ENCODE measurements around the genes ELOVL4, TPBG and SNX14.

DNA sequence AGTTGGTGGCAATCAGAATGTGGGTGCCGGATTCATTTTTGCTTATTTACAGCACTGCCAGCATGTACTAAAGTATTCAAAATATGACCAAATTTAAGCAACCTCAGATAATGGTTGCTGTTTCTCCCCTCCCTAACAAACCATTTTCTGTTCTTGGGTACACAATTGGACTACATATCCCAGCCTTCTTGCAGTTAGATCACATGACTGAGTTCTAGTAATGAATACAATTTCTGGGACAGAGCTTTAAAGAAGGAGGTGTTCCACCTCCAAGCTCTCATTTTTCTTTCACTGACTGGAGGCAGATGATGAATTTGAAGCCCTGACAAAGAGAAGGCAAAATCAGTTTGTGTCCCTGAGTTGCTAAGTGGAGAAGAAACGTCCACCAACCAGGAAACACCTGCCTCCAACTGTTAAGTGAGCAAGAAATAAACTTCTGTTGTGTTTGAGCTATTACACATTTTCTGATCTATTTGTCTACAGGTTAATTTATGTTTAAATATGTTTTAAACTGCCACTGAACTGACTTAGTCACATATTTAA lies 117.2 kb downstream of the LCA5 start:
- PRO-cap, result no peak

DNA sequence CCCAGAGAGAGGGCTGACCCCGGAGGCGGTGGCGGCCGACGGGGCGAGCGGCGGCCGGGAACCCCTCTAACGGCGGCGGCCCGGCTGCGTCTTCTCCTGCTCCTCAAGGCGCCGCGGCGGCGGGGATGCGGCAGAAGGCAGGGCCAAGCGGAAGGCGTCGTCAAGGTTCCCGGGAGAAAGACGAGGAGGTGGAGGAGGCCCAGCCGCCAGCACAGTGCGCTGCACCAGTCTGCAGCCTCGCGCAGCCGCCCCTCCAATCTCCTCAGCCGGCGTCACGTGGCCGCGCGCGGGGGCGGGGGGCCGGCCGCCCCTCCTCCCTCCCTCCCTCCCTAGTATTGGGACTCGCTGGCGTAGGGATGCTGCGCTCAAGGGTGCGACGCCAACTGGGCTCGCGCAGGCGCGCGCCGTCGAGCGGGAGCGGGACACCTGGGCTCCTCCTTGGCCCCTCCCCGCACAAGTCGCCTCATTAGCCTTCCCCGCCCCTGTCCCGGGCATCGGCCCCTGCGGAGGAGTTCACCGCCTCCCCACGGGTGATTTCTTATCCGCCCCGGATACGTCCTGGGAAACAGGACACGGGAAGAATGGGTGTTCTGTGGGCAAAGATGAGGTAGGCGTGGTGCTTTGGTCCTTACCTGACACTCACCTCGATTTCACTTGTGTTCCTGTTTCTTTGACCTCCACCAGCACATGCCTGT lies at the start of gene ELOVL4:
Gene ELOVL4 (minus strand): TSS at position 233 of the 695 bp plus-strand sequence.
- PRO-cap, result bidirectional peak, plus-strand start at position 341 of the sequence, minus-strand start at position 231 of the sequence

DNA sequence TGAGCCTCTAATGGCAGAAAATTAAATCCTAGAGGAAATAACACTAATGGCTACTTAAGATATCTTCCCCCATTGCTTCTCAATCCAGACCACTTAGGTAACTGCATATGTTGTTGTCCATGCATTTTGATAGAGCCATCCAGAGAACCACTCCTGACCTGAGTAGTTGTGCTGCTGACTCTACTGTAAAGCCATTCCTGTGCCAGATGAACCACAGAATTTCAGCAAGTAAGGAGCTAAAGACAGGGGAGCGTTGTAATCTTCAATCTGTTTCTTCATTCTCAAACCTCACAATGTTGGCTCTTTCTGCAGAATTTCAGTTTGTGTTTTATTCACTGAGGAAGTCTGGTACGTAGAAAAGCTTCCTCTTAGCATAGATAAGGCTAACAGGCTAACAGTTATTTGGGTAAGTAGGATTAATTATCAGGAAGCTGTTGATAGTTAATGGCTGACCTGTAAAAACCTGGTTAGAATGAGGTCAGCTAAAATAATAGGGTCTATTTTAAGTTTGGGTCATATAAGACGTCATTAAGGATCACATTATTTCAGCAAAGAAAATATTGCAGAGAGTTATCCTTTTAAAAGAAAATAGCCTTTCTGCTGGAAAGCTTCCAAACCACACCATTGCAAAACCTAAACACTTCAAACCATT lies 14.0 kb upstream of the TENT5A start:
- PRO-cap, result no peak

DNA sequence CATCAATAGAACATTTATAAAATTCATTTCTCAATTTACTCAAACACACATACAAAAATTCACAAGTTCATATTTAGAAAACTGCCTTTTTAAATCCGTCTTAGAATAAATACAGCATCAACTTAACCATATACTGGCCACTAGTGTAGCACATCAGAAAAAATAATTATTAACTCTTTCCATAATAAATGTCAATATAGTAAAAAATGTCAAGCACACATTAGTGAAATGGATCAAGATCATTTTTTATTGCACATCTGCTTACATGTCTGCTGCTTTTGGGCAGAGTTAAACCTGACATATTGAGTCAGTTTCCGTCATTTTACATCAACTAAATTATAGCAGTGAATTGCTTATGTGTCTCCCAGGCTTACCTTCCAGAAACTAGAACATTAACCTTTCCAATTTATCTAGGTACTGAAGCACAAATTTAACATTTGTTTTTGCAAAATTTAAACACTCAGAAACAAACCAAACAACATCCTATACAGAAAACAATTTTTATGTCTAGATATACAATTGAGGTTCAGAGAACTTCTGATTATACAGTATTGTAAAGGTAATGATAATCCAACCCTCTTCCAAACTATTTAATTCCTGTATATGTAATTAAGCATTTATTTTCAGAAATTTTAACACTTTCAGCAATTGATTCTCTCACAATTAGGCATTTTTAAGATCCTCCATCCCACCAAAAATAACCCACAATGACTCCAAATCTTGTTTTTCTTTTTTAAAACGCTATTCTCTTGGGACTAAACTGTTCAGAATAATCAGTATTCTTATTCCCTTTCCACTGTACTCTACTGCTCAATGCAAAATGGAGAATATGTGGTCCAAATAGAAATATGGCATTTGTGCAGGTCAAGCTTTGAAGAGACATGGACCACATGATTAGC lies 77.3 kb downstream of the IBTK start:
- PRO-cap, result no peak

GRCh38 chr6:82362792-82363138 lies 852 bp upstream of the TPBG start:
- PRO-cap, result no peak

GRCh38 chr6:82363580-82363956 lies at the start of gene TPBG:
Gene TPBG (plus strand): TSS chr6:82363817.
- PRO-cap, result bidirectional peak, plus-strand start at chr6:82363800, minus-strand start at chr6:82363525; bidirectional peak, plus-strand start at chr6:82363878, minus-strand start at chr6:82363889

GRCh38 chr6:85461012-85461687 lies 11.3 kb downstream of the NT5E start:
- PRO-cap, result no peak

DNA sequence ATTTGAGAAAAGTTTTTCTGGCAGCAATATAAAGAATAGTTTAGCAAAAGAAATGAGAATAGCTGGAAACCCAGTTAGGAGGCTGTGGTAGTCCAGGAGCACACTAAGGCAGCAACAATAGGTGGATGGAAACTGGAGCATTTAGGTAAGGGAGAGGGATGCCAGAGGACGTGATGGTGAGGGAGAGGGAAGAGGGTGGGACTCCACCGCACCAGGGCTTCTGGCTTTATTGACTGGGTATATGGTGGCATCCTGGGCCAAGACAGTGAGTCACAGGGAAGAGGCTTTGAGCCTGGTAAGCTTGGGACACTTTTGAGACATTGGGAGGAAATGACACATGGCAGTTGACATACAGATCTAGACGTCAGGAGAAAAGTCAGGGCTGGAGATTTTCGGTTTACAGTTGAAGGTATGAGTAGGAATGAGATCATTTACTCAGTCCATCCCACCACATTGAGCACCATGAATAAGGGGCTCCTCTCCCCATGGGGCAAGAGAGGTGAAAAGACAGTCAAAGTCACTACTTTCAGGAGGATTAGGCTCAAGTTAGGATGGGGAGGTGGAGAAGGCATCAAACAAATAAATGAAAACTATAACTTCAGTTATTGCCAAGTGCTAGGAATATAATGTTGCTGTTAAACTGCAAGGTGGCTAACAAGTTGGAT lies 14.9 kb downstream of the NT5E start:
- PRO-cap, result no peak

GRCh38 chr6:85471113-85471745 lies 21.3 kb downstream of the NT5E start:
- PRO-cap, result no peak

- PRO-cap, result bidirectional peak, plus-strand start at chr6:85593646, minus-strand start at chr6:85593742; bidirectional peak, plus-strand start at chr6:85594059, minus-strand start at chr6:85593978; bidirectional peak, plus-strand start at chr6:85594242, minus-strand start at chr6:85594217
Measured at GRCh38 chr6:85593375-85594388, at the start of gene SNX14. Gene SNX14 (minus strand): TSS chr6:85593858.

DNA sequence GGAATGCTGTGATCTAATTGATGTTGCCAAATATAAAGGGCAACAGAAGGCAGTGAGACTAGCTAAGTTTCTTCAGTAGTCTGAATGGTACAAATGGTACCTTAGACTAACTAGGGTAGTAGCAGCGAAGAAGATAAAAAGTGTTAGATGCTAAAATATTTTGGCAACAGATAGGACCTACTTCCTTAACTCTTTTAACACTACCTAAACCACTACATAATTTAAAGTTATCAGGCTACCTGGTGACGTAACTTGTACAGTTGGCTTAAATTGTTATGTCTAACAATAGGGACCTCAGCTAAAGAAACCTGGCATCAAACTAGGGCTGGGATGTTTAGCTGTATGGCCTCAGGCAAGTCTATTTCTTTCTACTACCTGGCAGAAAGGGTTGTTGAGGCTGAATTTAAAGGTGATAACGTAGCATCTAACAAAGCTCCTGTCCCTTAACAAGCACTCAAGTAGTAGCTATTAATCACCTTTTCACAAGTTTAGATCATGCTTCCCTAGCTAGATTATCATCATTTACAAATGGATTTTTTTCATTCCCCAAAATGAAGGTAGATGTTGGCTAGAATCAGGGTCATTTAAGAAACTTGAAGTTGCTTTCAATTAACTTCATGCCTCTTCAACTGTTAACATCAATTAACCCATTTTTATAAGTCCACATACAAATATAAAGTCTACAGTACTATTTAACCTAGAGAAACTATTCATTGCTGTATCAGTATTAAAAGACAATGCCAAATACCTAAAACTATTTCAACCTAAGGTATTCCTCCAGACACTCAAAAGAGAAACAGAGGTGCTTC lies 11.0 kb downstream of the SYNCRIP start:
- PRO-cap, result no peak

DNA sequence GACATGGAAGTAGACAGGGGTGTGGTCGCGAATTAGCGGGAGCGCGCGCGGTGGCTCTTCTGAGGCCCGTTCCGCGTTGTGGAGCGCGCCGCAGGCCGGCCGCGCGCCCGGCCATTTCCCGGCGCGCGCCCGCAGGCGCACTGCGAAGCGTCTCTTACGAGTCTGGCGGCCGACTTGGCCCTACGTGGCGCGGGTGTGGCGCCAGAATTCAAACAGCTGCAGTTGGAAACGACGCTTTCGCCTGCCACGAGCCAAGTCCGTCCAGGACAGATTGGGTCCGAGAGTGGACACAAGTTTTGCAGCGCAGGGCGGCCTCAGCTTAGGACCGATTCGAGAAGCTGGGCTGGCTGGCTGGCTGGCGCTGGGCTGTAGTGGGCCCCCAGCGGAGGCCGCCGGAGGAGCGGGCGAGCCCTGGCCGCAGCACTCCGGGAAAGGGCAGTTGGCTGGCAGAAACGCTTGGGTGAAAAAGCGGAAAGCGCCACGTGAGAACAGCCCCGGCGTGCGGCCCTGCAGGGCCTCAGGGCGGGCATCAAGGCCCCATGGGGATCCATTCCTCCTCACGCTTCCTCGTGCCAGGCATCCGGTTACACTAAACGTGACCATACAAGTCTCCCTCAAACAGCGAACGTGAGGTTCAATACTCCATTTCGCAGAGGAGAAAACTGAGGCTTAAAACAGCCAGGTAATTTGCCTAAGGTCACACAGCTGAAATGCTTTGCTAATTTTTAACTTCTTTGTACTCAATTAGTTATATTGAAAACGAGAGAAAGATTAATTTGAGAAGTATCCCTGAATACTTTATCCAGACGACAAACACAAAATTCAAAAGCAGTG lies 36.3 kb upstream of the SYNCRIP start:
- PRO-cap, result bidirectional peak, plus-strand start at position 204 of the sequence, minus-strand start outside the sequence; bidirectional peak, plus-strand start at position 438 of the sequence, minus-strand start at position 370 of the sequence; bidirectional peak, plus-strand start at position 567 of the sequence, minus-strand start at position 591 of the sequence

GRCh38 chr6:85864328-85865045 lies 221.8 kb upstream of the SYNCRIP start:
- PRO-cap, result no peak

- PRO-cap, result bidirectional peak, plus-strand start at chr6:87152378, minus-strand start at chr6:87152287
Measured at GRCh38 chr6:87152167-87152971, 3.0 kb upstream of the ZNF292 start.

- PRO-cap, result no peak
Measured at GRCh38 chr6:87674954-87675337, 27.1 kb downstream of the AKIRIN2 start.

- PRO-cap, result no peak
Measured at GRCh38 chr6:87714373-87715050, 12.5 kb upstream of the AKIRIN2 start.

DNA sequence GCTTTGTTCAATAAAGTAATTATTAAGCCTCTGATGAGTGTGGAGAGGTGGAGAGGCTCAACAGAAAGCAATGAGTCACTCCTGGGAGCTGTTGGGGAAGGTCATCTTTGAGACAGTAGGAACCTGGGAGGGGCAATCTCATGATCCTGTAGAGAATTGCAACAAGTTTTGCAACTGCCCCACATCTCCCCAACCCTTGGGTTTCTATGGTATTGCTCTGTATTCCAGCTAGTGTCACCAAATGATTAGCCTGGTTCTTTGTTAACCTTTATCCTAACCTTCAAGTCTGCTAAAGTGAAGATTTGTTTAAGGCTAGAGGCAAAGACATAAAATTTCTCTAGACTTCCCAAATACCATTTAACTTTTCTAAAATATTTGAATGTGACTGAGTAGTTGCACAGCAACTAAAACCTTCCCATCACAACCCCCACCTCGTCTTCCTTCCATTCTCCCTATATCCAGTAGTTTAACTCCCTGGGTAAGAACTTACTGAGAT lies 87.7 kb upstream of the AKIRIN2 start:
- PRO-cap, result no peak

DNA sequence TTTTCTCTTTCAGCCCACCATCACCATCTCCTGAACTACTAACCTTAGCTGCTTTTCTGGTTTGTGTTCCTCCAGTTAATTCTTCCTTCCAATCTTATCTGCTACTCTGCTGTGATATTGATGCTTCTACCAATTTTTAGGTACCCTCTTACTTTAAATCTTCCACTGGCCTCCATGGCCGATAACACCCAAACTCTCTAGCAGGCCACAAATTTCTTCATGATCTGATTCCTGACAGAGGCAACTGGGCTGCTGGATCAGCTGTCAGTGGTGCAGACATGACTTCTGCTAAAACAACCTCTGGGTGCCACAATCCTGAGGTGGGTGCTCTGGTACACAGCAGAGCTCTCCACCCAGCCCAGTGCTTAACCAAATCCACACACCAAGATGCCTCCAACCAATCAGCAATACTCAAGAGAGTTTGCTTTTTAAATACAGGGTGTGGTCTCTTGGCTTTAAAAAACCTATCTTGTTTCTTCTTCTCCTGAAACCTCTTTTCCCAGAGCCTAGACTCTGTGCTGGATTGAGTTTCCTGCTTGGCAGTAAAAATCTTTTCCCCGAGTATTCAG lies 126.7 kb upstream of the SPACA1 start:
- PRO-cap, result no peak

GRCh38 chr6:87922573-87923572 lies 124.8 kb upstream of the SPACA1 start:
- PRO-cap, result no peak

- PRO-cap, result no peak
Measured at GRCh38 chr6:89083710-89083983, 3.1 kb downstream of the PNRC1 start.